Left common carotid artery plus branches (tissue), 1 donor: Measurements from ENCODE around the genes RSPH10B and ZNF12.

GRCh38 chr7:5970372-5970814 lies at the start of gene RSPH10B:
Gene RSPH10B, minus strand, starts transcription at chr7:5970689.
- PRO-cap, result no peak

DNA sequence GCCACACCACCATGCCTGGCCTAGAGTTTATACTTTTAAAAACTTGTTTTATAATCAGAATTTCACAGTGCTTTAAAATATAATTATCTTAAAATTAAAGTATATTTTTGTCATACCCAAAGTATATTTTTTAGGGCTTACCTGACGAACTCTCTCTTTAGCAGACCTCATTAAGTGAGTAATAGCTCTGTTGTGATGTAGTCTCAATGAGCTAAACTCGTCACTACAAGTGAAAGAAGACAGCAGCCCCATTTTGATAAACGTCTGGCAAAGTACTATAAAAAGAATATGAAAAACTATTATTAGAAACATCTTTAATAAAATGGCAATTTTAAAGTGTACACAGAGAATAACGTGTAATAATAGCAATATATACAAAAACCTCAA lies 9.2 kb downstream of the EIF2AK1 start:
- PRO-cap, result no peak

- PRO-cap, result no peak
Observed at GRCh38 chr7:6158348-6159034, 53.7 kb downstream of the USP42 start.

- PRO-cap, result no peak
Observed at GRCh38 chr7:6271438-6272233, 788 bp downstream of the CYTH3 start.

DNA sequence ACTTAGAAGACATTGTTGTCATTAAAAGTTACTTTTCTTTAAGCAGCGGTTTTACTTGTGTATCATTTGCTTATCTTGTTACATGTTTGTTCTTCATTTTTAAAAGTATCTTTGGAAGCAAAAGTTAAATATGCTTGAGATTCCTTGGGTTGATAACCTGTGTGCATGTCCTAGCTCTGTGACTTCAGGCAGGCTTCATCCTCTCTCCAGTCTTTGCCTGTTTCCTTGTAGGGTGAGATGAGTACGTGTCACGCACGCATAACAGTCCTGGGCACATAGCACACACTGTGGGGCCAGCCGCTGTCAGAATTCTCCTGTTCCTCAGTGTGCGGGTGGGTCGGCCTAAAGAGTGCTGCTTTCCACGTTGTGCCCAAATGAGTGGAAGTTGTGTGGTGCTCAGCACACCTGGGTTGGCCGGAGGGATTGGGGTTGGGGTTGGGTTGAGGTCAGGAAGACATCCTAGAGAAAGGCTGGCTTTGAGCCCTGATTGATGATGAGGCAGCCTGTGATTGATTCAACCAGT lies 18.4 kb downstream of the RAC1 start:
- PRO-cap, result no peak

DNA sequence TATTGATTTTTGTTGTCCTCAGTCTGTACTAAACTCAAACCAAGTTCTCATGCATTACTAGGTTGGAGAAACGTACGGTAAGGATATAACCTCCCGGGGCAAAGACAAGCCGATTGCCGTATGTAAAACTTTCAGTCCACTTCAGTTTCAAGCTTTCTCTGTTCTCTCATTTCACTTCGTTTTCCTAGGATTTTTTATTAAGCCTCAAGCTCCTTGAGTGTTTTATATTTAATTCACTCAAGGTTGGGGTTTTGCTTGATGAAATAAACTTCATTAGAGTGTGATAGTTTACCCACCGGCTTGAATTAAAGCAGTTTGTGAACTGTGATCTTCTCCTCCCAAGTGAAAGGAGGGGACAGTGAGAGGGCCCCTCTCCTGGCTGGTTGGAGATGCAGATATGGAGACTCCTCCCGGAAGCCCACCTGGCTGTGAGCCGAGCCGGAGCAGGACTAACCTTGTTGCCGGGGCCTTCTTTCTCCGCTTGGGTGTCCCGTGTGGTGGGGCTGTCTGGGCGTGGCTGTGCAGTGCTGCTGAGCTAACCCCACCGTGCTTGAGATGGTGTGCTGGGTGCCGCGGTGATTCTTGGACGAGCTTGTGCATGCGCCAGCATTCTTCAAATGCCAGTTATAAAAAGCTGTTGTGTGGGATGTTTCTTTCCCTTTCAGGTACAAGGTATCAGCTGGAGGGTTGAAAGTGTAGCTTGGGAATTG lies 24.4 kb downstream of the RAC1 start:
- PRO-cap, result no peak

DNA sequence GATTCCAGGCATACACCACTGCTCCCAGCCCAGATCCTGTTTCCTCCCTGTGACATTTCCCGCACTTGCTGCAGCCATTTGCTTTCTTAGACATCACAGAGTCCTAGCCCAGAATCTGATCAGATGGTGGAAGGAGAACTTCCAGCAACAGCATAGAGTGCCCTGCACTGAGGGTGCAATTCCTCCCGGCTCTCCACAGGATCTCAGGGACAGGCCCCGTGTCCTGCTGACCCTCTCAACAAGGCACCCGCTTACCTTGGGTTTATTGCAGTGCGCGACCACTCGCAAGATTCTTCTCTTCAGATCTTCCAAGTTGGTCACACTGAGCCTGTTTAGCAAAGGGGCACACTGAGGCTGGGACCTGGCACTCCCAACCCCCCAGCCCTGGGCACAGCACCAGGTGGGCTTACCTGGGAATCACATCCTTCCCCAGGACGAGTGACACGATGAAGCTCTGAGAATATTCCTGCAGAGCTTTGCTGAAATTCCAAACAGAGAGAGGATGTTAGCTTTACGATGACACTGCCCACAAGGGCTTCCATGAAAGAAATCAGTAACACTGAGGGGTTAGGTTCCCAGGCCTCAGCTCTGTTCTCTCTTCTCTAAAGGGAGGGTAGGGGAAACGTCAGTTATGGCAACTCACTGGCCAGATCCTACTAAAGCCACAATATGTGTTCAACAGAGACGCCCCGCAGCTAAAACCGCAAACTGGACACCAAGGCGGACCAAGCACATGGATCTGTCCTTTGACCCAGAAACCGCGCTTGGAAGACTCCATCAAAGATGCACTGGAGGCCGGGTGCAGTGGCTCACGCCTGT lies 35.0 kb downstream of the DAGLB start:
- PRO-cap, result no peak

- PRO-cap, result no peak
Observed at GRCh38 chr7:6417057-6417786, 30.5 kb downstream of the DAGLB start.

GRCh38 chr7:6438269-6438891 lies 9.4 kb downstream of the DAGLB start:
- PRO-cap, result no peak

DNA sequence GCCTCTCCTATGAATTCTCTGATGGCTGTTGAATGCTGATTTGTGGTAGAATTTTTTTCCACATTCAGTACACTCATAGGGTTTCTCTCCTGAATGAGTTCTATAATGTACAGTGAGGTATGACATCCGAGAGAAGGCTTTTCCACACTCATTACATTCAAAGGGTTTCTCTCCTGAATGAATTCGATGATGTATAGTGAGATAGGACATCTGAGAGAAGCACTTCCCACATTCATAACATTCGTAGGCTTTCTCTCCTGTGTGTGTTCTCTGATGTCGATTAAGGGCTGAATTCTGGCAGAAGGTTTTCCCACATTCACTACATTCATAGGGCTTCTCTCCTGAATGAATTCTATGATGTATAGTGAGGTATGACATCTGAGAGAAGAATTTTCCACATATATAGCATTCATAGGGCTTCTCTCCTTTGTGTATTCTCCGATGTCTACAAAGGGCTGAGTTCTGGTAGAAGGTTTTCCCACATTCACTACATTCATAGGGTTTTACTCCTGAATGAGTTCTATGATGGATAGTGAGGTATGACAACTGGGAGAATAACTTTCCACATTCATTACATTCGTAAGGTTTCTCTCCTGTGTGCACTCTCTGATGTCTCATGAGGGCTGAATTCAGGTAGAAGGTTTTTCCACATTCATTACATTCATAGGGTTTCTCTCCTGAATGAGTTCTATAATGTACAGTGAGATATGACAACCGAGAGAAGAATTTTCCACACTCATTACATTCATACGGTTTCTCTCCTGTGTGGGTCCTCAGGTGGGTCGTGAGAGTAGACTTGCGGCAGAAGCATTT lies 15.7 kb downstream of the ZNF12 start:
- PRO-cap, result no peak

DNA sequence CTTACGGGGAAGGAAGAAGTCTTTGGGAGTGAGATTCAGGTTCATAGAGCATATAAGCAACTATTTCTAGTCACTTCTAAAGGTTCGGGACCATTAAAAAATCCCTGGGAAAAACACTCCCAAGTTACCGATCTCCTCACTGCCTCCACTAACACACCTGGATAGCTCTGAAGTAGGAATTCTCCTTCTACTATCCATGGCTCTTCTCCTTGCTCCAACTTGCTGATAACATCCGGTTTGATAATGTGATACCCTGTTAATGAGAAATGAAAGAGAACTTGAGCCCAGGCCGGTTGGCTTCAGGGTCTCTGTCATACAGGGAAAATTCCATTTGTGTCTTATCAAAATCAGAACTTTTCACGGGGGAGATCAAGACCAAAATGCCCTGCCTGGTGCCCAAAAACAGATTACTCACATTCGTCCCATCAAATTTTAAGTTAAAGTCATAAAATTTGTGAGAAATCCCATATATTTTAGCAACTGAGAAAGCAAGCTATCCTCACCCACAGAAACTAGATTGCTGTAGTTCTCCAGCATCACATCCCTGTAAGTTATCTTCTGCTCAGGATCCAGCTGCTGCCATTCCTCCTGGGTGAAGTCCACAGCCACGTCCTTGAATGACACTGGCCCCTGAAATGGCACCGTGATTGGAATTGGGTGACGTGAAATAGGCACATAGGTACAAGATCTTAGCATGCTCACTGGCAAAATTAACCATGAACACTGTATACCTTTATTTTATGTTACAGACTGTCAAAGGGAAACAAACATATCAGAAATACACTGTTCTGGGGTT lies 9.4 kb downstream of the ZNF12 start:
- PRO-cap, result no peak

- PRO-cap, result bidirectional peak, plus-strand start at chr7:6707098, minus-strand start at chr7:6706947
Observed at GRCh38 chr7:6706269-6707500, at the start of gene ZNF12. Gene ZNF12, minus strand, starts transcription at chr7:6706947.

- PRO-cap, result no peak
Observed at GRCh38 chr7:6990831-6991686, 165.0 kb upstream of the CCZ1B start.

GRCh38 chr7:7156797-7157571 lies 25.4 kb upstream of the C1GALT1 start:
- PRO-cap, result no peak

DNA sequence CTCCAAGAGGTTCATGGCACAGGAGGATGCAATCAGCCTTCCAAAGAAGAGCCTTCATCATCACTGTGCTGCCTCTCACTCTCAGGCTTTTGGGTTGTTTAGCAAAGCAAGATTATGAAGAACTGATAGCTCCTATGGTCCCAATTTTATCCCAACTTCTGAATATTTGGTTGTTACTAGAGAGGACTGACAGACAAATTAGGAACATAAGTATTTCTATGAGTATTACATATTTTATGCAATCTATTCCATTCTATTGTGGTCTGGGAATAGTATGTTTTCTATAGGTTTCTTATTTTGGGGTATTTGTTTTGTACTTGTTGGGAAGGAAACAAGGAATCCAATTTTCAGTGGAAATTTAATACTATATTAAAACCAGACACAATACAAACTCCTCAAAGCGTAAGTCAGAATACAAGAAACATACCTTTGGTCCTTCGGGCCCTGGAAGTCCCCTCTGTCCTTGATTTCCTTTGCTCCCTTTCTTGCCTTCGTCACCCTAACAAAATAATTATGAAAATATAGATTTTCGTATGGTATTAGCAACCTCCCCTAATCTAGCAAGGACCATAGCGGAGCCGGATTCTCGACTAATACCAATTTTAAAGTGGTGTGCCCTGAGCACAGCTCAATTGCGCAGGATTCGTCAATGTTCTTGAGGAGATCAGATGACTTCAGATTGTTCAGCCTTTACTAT lies 95.2 kb downstream of the COL28A1 start:
- PRO-cap, result no peak

DNA sequence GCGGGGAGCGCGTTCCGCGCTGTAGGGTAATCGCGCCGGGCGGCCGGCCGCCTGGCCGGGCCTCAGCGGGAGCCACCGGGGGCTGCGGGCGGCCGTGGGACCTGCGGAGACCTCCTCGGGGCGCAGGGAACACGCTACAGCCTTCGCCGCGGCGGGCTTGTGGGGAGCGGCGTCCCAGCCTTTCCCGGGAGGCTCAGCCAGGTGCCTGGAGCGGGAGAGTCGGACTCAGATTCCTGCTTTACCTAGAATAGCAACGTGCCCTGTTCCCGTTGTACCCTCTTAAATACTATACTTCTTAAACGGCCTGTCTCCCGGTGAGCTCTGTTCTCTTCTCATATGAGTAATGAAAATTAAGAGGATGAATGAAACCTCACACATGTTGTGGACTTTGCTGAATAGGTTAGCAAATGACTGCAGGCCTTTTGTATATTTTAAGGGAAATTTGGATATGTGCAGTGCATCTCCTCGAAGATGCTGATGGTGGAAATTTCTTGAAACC lies 536 bp downstream of the MIOS start:
- PRO-cap, result no peak

- PRO-cap, result no peak
Observed at GRCh38 chr7:7569684-7570235, 3.1 kb downstream of the MIOS start.

- PRO-cap, result no peak
Observed at GRCh38 chr7:7641996-7642502, 1.5 kb downstream of the UMAD1 start.

DNA sequence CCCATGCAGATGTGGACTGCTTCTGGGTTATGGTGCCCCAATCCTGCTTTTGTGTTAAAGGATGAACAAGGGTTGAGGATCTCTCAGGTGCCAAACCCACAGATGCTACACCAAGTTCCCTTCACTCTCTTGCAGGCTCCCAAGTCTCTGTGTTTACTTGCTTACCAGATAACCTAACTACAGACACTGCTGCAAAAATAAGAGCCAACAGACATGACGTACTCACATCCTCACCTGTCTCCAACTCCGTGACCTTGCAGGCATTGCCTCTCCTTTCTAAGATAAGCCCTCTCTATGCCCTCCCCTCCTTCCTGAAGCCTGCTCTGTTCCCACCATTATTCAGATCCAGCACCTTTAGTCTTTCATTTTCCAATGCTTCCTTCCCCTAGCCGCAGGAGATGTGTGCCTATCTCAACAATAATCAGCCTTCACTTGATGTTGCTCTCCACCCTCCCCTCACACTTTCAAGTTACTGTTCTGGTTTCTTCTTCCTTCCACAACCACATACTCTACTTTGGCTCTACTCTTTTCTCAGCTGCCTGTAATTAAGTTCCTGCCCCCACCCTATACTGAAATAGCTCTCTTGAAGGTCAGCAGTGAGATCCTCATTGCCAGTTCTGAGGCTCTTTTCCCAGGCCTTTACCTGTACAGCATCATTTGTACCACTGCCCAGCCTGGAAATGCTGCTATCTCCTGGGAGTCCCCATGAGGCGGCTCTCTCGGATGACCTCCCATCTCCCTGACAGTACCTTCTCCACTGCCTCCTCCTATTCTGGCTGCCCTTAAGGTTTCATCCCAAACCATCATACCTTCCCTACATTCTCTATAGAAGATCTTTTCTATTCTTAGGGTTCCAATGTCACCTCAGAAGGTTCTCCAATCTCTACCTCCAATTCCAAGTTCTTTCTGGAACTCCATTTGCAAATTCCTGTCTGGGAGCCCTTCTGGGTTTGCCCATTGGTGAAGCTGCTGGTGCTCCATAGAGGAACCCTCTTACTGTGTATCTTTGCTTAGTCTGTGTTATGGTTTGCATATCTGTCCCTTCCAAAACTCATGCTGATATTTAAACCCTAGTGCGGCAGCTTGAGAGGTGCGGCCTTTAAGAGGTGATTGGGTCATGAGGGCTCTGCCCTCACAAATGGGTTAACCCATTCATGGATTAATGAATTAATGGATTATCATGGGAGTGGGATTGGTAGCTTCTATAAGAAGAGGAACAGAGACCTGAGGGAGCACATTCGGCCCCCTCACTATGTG lies 129.6 kb downstream of the ICA1 start:
- PRO-cap, result no peak

GRCh38 chr7:8212587-8212956 lies 49.4 kb downstream of the ICA1 start:
- PRO-cap, result no peak